ENCODE measurements around a stretch of chr13.

DNA sequence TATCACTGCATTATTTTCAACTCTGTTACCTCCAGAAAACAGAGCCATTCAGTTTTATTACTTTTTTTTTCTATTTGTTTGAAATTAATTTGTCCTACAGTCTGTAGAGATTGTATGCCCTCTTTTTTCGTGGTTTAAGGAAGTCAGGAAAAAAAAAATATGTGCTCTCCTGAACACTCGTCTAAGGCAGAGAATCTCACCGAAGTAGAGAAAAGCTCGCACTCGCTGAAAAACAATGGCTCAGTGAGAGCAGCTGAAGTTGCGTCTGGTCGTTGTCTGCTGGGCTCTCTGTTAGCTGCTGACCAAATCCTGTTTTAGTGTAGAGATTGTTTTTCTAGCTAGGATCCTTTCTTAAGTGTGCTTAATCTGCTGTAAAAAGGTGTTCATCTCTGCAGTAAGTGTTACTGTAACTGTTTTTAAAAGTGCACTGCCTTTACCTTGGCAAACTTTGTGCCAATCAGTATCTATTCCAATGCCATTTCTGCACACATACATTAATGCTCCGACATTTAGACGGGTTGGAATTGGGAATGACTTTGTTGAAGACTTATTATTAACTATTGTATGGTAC is 38.6 kb downstream of the STOML3 start:
- PRO-cap = no peak
- CAGE, long polyA plus RNA = no peak

GRCh38 chr13:38963798-38964344 is 26.8 kb downstream of the STOML3 start:
- PRO-cap = no peak
- CAGE, long polyA plus RNA = no peak

- PRO-cap = no peak
- CAGE, long polyA plus RNA = no peak
Observed at GRCh38 chr13:39040268-39040530, 1.9 kb downstream of the NHLRC3 start.

DNA sequence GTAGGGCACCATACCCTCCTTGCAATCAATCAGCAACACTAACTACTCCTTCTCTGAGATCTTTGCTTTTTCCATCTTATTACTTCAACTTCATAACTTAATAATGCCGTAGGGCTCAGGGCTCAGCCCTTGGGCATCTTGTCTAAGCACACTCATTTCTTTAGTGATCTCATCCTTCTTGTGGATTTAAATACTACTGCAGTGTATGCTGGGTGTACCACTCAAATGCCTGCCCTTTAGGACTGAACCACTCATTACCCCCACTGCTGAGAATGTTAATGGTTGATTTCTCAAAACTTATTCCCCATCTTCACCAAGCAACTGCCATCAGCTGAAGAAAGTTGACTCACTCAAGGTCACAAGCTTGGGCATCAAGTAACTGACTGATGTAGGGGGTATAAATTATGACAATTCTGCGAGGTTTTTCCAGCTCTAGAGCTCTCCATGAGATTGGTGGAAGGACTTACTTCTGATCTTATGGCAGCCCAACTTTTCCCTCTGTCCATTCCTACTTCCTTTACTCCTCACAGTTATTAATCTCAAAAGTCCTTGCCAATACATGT is 173.0 kb downstream of the LHFPL6 start:
- PRO-cap = no peak
- CAGE, long polyA plus RNA = no peak

DNA sequence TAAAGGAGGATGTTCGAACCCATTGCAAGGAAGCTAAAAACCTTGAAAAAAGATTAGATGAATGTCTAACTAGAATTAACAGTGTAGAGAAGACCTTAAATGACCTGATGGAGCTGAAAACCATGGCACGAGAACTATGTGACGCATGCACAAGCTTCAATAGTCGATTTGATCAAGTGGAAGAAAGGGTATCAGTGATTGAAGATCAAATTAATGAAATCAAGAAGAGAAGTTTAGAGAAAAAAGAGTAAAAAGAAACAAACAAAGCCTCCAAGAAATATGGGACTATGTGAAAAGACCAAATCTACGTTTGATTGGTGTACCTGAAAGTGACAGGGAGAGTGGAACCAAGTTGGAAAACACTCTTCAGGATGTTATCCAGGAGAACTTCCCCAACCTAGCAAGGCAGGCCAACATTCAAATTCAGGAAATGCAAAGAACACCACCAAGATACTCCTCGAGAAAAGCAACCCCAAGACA is 85.9 kb downstream of the COG6 start:
- PRO-cap = no peak
- CAGE, long polyA plus RNA = no peak

GRCh38 chr13:39892665-39893285 is 237.3 kb downstream of the COG6 start:
- PRO-cap = no peak
- CAGE, long polyA plus RNA = no peak

- PRO-cap = no peak
- CAGE, long polyA plus RNA = no peak
Observed at GRCh38 chr13:39898858-39899106, 243.3 kb downstream of the COG6 start.

DNA sequence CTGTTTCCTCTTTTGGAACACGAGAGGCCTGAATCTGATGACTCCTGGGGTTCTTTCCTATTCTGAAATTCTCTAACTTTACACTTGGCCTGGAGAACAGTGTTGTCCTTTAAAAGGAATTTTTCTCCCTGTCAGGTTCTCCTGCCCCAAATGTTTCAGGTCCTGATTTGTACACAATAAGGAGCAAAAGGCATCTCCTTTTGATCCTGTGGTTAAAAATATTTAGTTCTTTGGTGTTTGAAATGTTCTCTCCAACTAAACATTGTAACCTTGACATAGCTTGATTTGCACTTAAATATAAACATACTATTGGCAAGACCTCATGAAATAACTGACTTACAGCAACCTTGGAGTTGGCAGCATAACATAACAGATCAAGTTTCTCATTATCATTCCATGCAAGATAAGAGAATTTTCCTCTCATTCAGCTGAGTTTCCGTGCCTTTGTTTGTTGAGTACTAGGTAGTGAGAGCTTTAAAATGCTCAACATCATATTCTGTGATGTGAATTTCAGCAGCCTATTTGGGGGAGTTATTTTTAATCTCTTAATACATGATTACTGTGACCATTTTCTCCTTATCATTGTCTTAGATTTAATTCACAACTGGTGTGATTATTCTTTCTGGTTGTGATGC is 244.9 kb downstream of the COG6 start:
- PRO-cap = no peak
- CAGE, long polyA plus RNA = no peak

DNA sequence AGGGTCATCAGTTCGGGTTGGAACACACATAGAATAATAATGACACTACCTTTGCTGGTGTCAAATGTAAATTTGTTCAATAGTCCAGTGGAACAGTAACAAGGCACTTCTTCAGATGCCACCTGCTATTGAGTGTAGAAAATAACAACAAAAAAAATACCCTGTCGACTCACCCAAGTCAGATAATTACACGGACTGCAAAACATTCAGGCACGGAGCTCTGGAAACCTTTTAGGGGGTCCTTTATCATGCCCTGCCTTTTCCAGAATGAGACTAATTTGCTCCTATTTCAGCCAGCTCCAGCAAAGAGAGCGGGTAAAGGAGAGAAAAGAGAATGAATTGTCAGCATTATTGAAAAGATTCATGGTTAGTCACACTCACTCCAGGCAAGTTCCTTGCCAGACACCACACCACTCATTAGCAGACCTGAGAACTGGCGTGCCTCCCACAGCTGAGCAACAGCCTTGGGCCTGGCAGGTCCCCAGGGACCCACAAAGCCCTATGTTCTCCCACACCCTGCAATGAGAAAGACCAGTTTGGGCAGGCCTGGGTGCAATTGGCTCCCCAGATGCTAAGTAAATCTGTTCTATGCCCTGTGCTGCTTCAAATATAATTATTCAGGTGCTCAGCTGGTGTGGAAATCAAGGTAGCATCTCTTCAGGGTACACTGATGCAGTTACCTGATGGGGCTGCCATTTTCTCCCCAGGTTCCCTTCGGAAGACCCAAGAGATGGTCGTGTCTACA is 404.7 kb downstream of the COG6 start:
- PRO-cap = no peak
- CAGE, long polyA plus RNA = no peak

DNA sequence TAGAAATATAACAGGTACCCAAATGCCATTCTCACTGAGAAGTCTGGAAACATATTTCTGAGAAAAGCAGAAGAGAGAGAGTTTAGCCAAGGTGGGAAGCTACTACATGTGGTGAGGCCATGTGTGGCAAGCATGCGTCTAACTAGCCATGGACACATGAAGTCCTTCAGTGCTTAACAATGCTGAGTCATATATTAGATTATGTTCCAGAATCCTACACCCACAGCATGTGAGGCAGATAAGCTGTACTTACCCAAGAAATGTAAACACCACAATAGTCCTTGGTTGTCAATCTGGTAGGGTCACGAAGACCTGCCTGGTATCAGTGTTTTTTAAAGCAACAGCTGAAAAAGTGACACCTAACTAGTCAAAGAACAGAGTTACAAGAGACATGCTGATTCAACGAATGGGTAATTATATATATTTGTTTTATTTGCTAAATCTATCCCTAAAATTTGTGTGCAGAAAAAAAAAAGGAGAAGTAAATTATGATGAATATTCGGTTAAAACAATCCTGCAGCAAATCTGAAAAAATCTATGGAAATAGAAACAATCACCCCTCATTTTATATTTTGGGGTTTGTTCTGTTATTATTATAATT is 484.9 kb downstream of the FOXO1 start:
- PRO-cap = no peak
- CAGE, long polyA plus RNA = no peak

- PRO-cap = no peak
- CAGE, long polyA plus RNA = no peak
Observed at GRCh38 chr13:40353089-40353562, 313.3 kb downstream of the FOXO1 start.

DNA sequence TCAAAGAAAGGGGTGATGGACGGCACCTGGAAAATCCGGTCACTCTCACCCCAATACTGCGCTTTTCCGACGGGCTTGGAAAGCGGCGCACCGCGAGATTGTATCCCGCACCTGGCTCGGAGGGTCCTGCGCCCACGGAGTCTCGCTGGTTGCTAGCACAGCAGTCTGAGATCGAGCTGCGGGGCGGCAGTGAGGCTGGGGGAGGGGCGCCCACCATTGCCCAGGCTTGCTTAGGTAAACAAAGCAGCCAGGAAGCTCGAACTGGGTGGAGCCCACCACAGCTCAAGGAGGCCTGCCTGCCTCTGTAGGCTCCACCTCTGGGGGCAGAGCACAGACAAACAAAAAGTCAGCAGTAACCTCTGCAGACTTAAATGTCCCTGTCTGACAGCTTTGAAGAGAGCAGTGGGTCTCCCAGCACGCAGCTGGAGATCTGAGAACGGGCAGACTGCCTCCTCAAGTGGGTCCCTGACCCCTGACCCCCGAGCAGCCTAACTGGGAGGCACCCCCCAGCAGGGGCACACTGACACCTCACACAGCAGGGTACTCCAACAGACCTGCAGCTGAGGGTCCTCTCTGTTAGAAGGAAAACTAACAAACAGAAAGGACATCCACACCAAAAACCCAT is 309.8 kb downstream of the FOXO1 start:
- PRO-cap = no peak
- CAGE, long polyA plus RNA = no peak

- PRO-cap = bidirectional peak, plus-strand start at chr13:40388939, minus-strand start at chr13:40388804
- CAGE, long polyA plus RNA = no peak
Observed at GRCh38 chr13:40388485-40389102, 277.8 kb downstream of the FOXO1 start.

- PRO-cap = no peak
- CAGE, long polyA plus RNA = no peak
Observed at GRCh38 chr13:40431954-40432542, 234.4 kb downstream of the FOXO1 start.

GRCh38 chr13:40536636-40537273 is 129.7 kb downstream of the FOXO1 start:
- PRO-cap = no peak
- CAGE, long polyA plus RNA = no peak

- PRO-cap = no peak
- CAGE, long polyA plus RNA = no peak
Observed at GRCh38 chr13:40555337-40555753, 111.1 kb downstream of the FOXO1 start.

- PRO-cap = no peak
- CAGE, long polyA plus RNA = no peak
Observed at GRCh38 chr13:40589142-40590082, 77.0 kb downstream of the FOXO1 start.

GRCh38 chr13:40659942-40660811 is 6.3 kb downstream of the FOXO1 start:
- PRO-cap = no peak
- CAGE, long polyA plus RNA = no peak

GRCh38 chr13:40665442-40666167 is 836 bp downstream of the FOXO1 start:
- PRO-cap = bidirectional peak, plus-strand start at chr13:40665965, minus-strand start at chr13:40665661
- CAGE, long polyA plus RNA = no peak

GRCh38 chr13:40780662-40781327 is 8.6 kb upstream of the SLC25A15 start:
- PRO-cap = no peak
- CAGE, long polyA plus RNA = no peak